Peritoneum (tissue), 1 donor: ENCODE data around the gene CCDC122.

DNA sequence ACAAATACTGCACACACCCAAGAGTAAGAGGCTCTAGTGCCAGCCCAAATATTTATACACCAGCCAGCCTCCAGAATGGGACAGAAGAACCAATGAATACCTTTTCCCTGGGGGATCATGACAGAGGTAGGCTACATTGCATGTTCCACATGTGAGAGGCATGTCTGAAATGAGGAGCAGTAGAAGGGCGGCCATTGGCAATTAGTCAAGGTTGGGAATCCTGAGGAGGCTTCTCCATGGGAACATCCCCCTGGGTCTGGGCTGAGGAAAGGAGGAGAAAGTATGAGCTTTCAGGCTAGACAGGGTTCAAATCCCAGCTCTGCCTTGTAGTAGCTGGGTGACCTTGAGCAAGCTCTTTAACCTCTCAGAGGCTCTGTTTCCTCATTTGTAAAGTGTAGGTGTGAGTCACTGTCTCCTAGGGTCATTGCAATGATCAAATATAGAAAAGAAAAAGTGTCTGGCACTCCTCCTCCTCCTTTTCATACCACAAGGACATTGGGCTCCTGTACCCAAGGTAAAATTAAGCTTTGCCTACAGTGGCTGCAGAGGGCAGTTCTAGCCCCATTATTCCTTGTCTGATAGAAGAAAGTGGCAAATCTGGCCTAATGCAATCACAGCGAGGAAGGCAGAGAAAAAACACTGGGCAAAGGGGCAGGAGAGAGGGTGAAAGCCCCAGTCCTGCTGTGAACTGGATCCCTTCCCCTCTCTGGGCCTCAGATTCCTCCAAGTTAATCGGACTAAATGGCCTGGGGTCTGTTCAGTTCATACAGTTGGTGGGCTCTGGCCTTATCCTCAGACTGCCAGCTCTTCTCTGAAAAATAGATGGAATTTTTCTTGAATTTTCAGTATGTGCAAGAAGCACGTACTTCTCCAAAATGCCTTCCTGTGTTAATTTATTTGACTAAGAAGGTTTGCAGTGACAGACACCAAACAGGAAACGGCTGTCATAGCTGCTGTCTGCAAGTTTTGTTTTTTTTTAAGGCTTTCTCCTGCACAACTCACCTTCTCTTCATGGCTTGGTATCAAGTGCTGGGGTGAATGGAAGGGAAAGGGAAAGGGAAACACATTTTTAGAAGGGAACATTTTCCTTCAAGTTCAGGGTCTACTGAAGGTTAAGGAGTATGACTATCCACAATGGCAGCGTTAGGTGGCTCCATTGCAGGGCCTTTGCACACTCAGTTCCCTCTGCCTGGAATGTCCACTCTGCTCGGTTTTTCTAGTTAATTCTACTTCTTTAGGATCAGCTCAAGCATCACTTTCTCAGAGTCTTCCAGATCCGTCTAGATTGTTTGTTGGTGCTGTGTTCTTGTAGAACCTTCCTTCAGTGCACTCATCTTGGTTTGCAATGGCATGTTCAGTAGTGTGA is 35.3 kb downstream of the RGCC start:
- PRO-cap: no peak

- PRO-cap: no peak
Observed at GRCh38 chr13:41639871-41640555, 182.7 kb downstream of the RGCC start.

GRCh38 chr13:41647609-41648850 is 190.7 kb downstream of the RGCC start:
- PRO-cap: no peak

DNA sequence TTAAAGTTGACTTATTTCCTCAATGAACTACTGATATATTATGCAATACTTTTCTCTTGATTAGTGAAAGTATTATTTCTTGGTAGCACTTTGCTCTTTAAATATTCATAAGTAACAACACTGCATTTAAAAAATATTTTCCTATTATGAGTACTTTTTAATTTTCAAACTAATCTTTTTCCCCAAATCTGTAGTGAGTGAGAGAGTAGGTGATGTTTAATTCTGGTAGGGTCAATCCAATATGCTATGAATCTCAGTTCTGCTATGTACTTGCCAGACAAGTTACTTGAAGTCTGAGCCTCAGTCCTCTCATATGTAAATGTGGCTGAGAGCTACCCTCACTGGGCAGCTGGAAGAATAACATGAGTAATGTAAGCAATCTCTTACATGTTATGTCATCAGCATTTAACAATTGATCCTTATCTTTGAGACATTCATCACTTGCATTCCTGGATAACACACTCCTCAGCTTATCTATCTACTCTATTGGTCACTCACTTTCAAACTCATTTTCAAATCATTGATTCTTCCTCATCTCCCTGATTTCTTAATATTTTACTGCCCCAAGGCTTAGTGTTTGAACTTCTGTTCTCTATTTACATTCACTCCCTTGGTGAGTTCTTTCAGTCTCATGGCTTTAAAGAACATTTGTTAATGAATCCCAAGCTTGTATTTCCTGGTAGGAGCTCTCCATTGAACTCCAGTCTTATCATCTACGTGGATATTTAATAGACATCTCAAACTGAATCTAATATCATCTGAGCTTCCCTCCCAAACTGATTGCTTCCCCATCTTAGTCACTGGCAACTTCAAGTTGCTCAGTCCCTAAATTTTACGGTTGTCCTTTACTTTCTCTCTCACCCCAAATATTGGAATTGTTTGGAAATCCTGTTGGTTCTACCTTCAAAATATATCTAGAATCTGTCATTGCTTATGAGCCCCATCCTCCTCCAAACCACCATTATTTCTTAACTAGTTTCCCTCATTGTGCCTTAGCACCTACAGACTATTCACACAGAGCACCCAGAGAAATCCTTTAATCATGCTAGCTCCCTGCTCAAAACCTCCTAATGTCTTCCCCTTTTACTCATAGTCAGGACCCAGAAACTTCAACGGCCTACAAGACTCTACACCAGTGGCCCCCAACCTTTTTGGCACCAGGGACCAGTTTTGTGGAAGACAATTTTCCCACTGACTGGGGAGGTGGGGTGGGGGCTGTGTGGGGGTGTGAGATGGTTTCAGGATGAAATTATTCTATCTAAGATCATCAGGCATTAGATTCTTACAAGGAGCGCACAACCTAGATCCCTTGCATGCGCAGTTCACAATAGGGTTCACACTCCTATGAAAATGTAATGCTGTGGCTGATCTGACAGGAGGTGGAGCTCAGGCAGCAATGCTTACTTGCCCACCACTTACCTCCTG is 239.5 kb downstream of the RGCC start:
- PRO-cap: no peak

GRCh38 chr13:41885275-41886037 is 75.5 kb downstream of the VWA8 start:
- PRO-cap: no peak

- PRO-cap: no peak
Observed at GRCh38 chr13:42047276-42048283, 868 bp upstream of the DGKH start.

GRCh38 chr13:42108264-42108897 is 59.9 kb downstream of the DGKH start:
- PRO-cap: no peak

DNA sequence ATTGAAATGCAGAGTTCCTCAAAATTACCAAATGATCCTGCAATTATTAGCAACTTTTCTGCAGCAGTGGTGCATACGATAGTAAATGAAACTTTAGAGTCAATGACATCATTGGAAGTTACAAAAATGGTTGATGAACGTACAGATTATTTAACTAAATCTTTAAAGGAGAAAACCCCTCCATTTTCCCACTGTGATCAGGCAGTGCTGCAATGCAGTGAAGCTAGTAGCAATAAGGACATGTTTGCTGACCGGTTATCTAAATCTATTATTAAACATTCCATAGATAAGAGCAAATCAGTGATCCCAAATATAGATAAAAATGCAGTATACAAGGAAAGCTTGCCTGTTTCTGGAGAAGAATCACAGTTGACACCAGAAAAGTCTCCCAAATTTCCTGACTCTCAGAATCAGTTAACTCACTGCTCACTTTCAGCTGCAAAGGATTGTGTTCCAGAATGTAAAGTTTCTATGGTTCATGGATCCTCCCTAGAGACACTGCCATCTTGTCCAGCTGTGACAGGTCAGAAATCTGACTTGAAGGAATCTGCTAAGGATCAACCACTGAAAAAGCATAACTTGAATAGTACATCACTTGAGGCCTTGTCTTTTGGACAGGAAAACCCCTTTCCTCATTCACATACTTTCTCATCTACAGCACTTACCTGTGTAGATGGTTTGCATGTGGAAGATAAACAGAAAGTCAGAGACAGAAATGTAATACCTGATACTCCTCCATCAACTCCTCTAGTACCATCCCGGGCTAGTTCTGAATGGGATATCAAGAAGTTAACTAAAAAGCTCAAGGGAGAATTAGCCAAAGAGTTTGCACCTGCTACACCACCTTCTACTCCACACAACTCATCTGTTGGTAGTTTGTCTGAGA is 29.6 kb downstream of the AKAP11 start:
- PRO-cap: no peak

GRCh38 chr13:42302289-42302977 is 30.5 kb downstream of the AKAP11 start:
- PRO-cap: no peak

DNA sequence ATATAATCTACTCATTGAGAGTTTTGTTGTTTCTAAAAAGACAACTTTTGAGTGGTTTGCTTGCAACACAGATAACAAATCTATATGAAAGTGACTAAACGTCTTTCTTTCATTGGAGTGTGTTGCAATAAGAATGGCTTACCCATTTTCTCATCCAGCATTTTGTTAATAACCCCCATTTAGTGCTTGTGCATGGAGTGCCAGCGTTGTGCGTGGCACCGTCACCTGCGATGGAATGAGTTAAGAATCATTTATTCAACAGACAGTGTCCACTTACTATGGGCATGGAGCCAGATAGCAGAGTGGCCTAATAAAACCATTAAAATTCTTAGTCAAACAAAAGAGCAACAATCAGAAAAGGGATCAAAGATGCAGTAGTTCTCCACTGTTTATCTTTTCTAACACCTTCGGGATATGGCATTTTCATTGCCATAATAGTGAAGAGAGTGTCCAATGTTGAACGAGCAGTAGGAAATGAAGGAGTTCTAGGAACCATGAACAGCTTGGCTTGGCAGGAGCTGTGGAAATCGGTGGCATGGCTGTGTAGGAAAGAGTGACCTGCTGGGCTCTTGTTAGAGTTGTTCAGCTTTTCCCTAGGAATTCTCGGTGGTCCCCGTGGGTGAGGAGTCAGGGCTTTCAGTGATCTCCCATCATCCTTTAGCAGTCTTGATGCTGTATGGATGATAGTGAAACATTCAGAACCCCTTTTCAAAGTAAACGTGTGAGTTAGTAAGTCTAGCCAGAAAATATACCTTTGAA is 2.0 kb downstream of the TNFSF11 start:
- PRO-cap: no peak

DNA sequence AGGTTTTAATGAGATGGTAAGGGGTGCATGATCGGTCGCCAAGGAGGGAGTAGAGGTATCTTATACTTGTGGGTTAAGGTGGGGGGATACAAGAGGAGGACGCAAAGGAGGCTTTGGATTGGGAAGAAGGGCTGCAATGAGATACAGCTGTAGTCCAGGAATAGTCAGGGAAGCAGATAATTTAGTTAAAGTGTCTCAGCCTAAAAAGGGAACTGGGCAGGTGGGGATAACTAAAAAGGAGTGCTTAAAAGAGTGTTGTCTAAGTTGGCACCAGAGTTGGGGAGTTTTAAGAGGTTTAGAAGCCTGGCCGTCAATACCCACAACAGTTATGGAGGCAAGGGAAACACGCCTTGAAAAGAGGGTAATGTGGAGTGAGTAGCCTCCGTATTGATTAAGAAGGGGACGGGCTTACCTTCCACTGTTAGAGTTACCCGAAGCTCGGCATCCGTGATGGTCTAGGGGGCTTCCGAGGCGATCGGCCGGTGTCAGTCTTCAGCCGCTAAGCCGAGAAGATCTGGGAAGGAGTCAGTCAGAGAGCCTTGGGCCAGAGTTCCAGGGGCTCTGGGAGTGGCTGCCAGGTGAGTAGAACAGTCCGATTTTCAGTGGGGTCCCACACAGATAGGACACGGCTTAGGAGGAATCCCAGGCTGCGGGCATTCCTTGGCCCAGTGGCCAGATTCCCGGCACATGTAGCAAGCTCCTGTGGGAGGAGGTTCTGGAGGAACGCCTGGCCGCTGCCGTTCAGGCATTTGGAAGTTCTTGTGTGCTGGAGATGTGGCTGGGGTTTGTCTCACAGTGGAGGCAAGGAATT is 89.0 kb downstream of the FAM216B start:
- PRO-cap: no peak

DNA sequence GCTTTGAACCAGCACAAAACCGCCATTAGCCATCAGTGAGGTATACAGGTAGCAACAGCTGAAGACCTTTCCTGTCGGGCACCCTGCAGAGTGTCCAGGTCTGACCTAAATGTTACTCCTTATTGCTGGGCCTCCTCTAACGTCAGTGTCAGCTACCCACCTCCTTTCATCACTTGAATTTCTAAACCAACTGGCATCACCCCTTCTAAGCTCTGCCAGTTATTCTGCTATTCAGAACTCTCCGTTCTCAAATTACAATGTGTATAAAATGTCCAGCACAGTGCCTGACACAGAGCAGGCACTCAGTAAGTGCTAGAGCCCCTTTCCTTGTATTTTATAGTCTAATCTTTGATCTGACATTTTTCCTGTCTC is 178.0 kb downstream of the ENOX1 start:
- PRO-cap: no peak

GRCh38 chr13:43686444-43687150 is 100.2 kb downstream of the ENOX1 start:
- PRO-cap: no peak

DNA sequence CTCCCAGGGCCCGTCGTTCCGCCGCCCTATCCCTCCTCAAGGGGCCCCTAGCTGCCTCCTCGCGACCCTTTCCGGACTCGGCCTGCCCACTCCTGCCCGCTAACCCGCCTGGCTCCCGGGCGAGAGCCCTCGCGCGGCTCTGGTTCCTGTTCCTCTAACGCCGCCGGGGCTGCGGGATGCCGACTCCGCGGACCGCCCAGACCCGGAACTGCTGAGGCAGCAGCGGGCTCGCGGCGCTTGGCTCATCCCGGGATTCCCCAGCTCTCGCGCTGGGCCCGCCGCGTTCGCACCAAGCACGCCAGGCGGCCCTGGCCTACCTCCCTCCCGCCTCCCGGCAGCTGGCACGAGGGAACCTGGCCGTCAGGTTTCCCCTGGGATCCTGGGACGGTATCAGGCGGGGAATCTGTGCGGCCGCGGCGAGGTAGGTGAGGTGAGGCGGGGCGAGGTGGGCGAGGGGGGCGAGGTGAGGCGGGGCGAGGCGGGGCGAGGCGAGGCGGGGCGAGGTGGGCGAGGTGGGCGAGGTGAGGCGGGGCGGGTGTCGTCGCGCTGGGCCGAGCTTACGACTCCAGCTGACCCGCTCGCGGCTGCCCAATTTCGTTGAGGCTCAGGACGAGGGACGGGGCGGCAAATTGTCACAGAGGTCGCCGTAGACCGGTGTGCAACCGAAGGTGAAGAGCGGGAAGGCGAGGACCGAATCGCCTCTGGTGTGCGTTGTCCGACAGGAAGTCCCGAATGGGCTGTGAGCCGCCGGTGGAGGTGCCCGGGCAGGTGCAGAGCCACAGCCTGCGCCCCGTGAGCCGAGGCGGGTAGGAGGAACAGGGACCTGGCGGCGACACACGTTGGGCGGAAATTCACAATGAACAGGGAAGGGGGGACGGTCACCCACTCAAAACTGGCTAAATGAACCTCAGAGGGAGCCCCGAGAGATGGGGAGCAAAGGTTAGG is at the start of gene CCDC122:
CCDC122 (minus strand) TSS at position 427 of the 945 bp plus-strand sequence.
- PRO-cap: bidirectional peak, plus-strand start at position 260 of the sequence, minus-strand start at position 210 of the sequence; unidirectional peak, plus-strand start at position 591 of the sequence

DNA sequence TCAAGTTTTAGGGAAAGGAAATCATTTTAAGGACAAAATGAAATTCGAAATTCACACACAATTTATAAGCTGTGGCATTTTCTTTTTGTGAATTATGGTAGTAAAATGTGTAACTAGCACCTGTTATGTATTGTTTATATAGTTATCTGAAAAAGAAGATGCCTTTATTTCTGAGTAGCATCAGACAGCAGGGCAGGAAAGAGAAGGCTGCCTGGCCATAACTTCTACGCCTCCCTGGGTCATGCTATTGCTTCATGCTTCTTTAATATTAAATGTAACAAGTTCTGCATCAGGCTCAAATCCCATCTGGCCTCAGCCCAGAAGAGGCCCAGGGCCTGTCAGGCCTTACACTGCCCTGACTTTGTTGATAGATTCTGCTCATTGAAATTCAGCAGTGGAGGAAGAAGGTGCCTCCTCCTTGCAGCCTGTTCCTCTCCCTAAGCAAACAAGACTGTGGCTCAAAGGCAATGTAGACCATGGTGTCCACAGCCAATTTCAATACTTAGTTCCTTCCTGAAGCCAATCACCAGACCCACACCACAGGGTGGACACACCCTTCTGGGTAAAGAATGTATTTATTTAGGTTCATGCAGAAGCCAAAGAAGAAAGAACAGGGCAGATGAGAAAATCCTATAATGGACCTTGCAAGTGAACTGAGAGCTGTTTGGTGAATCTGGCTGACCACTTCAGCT is 59.3 kb downstream of the LACC1 start:
- PRO-cap: no peak

DNA sequence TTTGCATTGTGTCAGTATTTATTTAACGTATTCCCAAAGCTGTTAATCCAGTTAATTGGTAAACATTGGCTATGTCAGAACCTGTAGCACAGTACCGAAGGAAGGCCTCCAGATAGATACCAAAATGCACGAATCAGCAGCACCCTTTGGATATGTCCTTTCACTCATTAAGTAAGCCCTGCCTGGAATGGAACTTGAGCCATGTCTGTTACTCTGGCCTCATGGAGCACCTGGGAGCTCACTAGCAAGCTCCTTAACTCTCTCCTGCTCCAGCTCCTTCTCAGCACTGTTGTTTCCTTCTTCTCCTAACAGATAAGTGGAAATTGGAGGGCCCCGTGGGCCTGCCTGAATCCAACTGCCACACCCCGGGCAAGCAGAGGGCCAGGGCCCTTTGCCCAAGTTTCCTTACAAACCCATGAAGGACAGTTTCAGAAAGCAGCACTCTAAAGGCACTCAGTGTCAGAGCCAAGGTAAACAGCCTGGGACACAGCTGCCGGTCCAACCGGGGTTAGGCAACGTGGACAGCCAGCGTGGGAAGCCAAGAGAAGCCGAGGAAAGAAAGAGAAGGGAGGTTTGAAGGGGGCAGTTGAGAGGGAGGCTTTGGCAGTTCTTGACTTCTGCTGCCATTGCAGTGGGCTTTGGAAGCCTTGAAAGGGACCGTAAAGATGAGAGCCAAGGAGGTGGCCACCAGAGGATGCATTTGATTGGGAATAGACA is 57.7 kb upstream of the SMIM2 start:
- PRO-cap: no peak

DNA sequence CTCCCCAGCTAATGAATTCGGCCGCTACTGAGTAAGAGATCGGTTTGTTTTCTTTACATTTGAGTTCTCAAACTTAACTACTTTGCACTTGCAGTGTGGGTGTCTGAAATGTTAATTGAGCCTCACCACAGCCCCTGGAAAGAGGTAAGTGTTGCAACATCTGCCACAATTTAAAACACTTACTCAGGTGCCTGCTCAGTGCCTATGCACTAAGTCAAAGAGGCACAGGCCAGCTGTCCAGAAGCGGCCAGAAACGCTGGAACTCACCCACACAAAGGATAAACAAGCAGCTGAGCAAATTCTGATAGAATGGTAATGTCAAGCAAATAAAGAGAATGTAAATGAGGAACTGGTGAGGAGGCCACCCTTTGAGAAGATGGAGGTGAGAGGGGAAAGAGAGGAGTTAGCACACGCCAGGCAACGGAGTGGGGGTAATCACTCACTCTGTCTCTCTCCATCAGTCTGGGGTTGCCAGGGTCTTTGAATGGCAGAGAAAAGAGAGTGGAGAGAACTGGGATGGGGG is 67.7 kb upstream of the SERP2 start:
- PRO-cap: no peak

GRCh38 chr13:44363750-44364469 is 9.7 kb upstream of the SERP2 start:
- PRO-cap: no peak

DNA sequence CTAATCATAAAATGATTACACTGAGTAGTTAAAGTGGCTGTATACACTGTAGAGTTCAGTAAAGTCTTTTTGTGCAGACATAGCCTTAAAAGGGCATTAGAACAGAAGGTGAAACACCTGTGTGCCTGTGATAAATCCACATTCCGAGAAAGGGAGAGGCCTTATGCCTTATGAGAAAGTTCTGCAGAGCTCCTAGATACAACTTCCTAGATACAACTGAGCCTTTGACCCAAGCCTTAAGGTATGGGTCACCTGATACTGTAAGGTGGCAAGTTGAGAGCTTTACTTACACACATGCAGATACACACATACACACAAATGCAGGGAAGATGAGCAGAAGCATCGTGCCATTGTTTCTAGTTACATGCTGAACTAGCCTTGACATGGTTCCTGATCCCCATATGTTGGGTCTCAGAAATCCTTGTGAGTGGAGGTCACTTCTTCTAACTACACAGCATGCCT is 6.3 kb downstream of the SERP2 start:
- PRO-cap: no peak

GRCh38 chr13:44562751-44563455 is 13.2 kb downstream of the TSC22D1 start:
- PRO-cap: no peak